Measurements from ENCODE around the gene SLC18A3.

- PRO-cap, result bidirectional peak, plus-strand start at chr10:48655637, minus-strand start at chr10:48655640
- RAMPAGE, long total RNA, result no peak
Observed at GRCh38 chr10:48655393-48655914, 29.2 kb upstream of the WDFY4 start.

GRCh38 chr10:48677986-48678414, 6.7 kb upstream of the WDFY4 start:
- PRO-cap, result no peak
- RAMPAGE, long total RNA, result no peak

DNA sequence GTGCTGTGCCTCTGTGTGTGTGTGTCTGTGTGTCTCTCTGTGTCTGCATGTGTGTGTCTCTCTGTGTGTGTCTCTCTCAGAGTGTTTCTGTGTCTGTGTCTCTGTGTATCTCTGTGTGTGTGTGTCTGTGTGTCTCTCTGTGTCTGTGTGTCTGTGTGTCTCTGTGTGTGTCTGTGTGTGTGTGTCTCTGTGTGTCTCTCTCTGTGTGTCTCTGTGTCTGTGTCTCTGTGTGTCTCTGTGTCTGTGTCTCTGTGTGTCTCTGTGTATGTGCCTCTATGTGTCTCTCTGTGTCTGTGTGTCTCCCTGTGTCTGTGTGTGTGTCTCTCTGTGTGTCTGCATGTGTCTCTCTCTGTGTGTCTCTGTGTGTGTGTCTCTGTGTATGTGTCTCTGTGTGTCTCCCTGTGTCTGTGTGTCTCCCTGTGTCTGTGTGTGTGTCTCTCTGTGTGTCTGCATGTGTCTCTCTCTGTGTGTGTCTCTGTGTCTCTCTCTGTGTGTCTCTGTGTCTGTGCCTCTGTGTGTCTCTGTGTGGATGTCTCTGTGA, 44.8 kb upstream of the C10orf71 start:
- PRO-cap, result no peak
- RAMPAGE, long total RNA, result no peak

- PRO-cap, result no peak
- RAMPAGE, long total RNA, result no peak
Observed at GRCh38 chr10:49309596-49310465, 10.9 kb downstream of the C10orf71 start.

DNA sequence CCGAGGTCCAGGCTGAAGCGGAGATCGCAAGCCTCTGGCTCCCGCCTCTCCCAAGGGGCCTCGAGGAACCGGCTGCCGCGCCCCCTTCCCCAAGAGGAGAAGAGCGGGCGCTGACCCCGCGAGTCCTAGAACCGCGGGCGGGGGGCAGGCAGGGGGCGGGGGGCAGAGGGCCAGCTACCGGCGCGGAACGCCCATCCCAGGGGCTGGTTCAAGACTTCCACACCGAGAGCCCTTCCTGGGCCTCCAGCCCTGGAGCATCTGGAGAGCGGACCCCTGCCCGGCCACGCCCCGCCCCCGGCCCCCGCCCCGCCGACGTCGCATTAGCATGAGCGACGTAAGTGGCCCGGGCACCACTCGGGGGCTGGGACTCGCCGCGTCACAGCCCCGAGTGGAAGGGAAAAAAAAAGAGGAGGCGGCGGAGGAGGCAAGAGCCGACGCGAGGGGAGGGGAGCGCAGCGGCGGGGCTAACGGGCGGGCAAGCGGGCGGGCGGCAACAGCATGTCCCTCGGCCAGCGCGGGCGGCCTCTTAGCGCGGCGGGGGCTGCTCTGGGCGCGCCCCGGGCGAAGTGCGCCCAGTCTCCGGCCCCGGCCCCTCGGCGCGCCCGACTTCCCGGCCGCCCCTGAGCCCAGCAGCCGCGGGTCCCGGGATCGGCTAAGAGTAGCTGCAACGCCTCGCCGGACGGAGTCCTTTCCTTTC, at the start of gene SLC18A3:
Gene SLC18A3, plus strand, starts transcription at position 427 of the 697 bp plus-strand sequence.
- PRO-cap, result no peak
- RAMPAGE, long total RNA, result no peak

DNA sequence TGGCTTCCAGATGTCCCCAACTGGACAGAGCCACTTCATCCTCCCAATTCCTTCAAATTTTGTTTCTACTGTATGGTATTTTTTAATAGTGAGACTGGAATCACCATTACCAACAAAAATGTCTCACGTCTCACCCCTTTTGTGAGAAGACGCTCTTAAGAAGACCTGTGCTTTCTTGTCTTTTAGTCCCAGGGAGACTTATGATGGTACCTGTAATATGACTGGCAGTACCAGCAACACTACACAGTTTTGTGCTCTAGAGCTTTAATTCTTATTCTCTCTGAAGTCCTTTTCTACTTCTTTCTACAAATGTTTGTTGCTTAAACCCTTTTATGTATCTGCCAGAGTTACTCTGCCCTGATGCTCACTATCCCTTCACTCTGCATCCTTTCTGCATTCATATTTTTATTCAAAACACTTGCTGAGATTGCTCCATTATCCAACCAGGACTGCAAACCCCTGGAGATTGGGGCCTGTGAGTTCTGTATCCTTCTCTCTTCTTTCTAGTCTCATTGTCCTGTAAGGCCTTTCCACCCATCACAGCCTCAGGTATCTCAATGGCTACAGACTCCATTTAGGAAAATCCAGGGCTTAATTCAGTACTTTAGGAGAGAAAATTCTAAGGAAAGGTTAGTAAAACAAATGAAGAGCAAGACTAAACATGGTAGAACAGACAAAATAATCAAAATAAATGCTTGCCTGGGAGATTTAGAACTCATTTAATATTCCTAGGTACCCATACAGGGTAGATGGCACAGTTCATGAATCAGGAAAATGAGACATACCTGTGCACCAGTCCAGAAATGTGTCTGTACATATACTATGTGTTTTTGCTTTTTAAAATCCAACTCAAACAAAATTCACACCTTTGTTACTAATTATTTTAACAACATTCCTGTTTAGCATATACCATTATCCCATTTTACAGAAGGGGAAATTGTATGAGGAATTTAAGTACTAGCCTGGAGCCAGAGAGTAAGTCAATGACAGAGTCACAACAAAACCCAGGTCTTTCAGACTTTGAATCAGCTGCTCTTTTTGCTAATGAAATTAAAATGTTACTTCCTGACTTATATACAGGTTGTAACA, 82.1 kb upstream of the ASAH2 start:
- PRO-cap, result no peak
- RAMPAGE, long total RNA, result no peak

DNA sequence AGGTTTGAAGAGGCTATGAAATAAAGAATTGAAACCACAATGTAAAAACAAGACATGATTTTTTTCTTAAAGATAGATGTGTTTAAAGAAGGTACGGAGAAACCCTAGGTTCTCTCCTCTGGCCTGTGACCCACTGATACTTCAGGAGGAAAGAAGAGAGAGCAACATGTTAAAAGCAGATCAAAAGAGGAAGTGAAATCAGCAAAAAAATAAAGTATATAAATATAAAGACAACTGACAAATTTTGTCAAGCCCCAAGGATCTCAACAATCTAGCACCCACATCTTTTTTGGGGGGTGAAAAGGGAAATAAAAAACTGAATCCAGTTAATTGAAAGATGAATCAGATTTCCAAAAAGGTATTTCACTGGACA, 111.4 kb upstream of the ASAH2 start:
- PRO-cap, result no peak
- RAMPAGE, long total RNA, result no peak

DNA sequence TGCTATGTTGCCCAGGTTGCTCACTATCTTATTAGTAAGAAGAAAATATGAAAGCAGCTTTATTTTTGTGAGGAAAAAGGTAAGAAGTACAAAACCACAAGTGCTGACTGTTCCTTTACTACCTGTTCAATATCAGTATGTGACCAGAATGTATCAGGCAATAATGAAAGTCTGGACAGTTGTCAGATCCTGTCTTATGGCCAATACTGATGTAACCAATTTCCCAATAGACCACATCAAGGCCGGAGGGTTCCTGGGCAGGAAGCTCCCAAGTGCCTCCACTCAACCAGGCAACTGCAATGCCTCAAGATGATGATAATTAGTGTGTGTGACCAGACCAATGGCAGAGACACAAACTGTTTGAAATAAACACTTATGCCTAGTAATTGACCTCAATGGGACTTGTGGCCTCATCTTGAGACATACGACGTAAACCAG, 149.4 kb upstream of the ASAH2 start:
- PRO-cap, result no peak
- RAMPAGE, long total RNA, result no peak

GRCh38 chr10:50497601-50498336, 126.0 kb downstream of the SGMS1 start:
- PRO-cap, result no peak
- RAMPAGE, long total RNA, result no peak

DNA sequence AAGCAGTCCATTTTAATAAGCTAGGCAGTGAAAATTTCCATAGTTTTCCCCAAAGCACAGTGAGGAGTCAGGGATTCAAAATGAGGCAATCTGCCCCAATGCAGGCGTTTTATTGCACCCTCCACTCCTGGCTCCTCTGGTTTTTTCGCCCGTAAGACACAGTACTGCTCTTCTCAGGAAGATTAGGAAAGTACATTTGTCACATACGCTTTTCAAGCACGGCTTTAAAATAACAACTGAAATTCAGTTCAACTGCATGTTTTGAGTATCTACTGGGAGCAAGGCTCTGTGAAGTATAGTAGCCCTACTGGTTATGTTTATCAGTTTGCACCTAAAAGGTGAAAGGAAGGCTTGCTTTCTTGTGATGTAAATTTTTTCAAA, 1.9 kb upstream of the SGMS1 start:
- PRO-cap, result bidirectional peak, plus-strand start at position 70 of the sequence, minus-strand start outside the sequence
- RAMPAGE, long total RNA, result no peak

DNA sequence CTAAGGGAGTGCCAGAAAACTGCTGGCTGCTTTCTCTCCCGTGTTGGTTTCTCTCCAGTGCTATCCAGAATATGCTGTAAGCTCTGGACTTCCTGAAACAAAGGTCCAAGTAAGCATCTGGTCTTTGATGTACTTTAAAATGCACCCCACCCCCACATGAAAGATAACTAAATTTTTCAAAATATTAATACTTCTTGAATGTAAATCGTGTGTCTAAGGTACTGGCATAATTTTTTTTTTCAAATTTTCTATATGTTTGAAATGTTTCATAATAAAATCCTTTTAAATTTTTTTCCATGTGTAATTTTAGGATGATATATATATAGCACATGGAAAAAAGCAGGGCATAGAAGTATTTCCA, 2.2 kb upstream of the SGMS1 start:
- PRO-cap, result unidirectional peak, minus-strand start at position 50 of the sequence
- RAMPAGE, long total RNA, result no peak

DNA sequence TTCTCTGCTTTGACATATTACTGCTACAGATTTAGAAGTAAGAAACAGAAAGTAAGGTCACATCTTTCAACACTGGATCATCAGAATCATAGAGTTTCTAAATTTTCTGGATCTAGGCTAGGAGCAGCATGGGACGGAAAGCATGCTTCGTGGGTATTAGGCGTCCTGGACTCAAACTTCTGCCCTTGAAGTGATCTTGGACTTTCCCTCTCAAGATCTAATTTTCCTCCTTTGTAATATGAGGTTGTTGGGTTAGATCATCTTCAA, 85.4 kb upstream of the PRKG1 start:
- PRO-cap, result unidirectional peak, plus-strand start at position 120 of the sequence
- RAMPAGE, long total RNA, result no peak

- PRO-cap, result no peak
- RAMPAGE, long total RNA, result no peak
Observed at GRCh38 chr10:51075164-51075538, 864 bp downstream of the PRKG1 start.

- PRO-cap, result no peak
- RAMPAGE, long total RNA, result no peak
Observed at GRCh38 chr10:51209974-51210620, 135.8 kb downstream of the PRKG1 start.

GRCh38 chr10:51507331-51507995, 191.9 kb downstream of the CSTF2T start:
- PRO-cap, result no peak
- RAMPAGE, long total RNA, result no peak

- PRO-cap, result no peak
- RAMPAGE, long total RNA, result no peak
Observed at GRCh38 chr10:51697257-51697864, 2.0 kb downstream of the CSTF2T start.

DNA sequence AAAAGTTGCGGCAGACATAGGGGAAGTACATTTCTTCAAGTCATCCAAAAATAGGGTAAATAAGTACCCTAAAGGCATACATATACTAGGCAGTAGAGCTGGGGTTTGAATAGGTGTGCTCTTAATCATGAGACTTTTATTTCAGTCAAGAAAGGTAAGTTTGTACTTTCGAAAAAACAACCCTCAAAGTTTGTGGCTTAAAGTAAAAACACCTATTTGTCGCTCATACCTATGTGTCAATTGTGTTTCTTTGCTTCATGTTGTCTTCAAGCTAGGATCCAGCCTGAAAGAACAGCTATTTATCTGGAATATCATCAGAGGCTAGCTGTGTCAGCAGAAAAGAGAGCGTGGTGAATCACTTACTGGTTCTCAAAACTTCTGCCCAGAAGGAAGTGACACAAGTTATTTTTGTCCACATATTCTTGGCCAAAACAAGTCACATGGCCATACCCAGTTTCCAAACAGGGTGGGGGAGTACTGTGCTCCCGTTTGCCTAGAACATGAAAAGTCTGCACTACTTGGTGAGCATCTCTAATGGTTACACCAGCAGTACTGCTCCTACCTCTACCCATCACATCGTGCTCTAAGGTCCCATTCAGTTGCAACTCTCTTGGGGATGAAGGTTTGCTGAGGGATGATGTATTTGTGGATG, 160.8 kb upstream of the CSTF2T start:
- PRO-cap, result no peak
- RAMPAGE, long total RNA, result no peak

DNA sequence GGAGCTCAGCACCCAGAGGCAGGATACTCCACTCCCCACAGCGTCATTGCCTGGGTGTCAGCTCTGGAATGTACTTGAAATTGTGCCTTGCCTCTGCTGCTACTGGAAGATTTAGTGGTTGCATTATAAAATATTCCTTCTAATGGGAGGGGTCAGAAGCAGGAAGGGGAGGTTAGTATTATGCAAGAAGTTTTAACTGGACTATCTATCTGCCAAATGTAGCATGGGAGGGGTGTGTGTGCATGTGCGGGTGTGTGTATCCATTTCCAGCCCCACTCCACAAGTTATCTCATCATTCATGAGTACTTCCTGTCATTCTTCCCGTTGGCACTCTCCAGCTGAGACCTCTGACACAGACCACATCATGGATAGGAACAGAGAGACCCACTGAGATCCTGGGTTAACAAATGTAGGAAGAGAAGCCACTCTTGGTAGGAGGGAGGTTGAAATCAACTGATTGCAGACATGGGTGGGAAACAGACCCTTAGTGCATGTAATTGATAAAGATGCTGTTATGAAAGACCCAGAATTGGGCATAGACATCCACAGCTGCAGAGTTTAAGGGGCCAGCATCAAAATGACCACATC, 13.4 kb downstream of the MBL2 start:
- PRO-cap, result no peak
- RAMPAGE, long total RNA, result no peak

- PRO-cap, result no peak
- RAMPAGE, long total RNA, result no peak
Observed at GRCh38 chr10:53457963-53458310, 685.4 kb upstream of the MBL2 start.

- PRO-cap, result no peak
- RAMPAGE, long total RNA, result no peak
Observed at GRCh38 chr10:55630118-55630883, 730.8 kb downstream of the ZWINT start.

Data from urinary bladder (tissue), 3 donors.